Fibroblast of villous mesenchyme (primary cell): Measurements from ENCODE around the genes CCDC144A, TNFRSF13B and COPS3.

DNA sequence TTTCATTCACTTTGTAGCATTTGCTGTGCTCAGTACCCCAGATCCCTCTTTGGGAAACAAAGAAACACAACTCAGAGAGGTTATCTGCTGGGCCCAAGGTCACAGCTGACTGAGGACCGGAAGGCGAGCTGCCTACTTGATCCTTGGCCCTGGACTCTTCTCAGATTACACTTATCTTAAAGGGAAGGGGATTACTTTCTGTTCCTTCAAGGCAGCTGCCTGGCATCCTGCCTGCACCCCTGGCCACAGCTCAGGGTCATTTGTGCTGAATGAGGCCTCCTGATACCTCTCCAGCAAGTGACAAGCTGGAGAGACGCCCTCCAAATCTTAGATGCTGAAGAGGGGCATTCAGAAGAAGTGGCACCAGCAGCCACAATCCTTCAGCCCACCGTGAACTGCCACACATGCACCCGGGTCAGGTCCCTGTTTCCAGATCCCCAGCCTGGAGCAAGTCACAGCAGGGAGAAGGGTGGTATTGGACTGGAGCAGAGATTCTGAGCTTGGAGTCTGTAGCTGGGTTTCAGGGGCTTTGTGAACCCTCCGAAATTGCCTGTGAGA lies 3.4 kb downstream of the LRRC75A start:
- CAGE, long polyA plus RNA: no peak

DNA sequence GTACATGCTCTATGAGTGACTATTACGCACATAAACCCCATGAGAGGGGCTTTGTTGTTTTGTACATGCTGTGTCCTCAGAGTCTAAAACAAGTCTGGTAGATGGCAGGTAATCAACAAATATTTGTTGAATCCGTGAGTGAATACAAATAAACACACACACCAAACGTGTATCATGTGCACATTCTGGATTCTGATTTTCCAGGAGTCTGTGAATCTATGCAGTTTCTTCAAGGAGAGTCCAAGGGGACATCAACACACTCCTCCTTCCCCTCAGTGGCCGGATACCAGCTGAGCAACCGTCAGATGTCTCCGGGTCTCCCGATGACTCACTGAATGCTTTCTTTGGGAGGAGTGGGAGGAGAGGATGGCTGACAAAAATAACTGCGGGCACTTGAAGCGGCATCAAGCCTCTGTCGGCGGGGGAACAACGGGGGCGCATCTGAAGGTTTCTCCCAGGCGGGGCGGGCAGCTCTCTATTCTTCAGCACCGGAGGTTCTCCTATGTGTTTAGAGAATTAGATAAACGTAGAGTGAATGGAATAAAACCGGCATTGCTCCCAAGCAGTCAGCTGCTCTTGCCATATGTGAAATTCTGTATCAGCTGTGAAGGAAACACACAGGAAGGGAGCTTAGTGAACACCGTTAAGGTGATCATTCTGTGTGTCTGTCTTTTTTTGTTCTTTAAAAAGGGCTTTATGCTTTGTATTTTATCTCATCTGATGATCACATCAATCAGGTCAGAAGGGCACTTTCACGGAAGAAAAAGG lies 24.6 kb upstream of the LRRC75A start:
- CAGE, long polyA plus RNA: no peak

DNA sequence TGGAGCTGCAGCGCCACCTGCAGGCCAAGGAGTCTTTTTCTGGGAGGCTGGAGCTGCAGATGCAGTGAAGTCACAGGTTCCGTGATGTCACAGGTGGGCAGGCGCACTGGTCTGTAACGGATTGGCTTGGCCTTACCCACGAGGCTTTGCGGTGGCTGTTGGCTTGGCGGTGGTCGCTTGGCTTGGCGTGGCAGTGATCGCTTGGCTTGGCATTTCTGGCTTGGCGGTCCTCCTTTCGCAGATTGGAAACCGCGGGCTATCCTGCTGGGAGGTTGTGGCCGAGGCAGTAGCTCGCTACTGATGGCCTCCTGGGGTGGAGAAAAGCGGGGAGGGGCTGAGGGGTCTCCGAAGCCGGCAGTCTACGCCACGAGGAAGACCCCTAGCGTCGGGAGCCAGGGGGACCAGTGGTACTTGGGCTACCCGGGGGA lies at the start of gene CCDC144A:
Gene CCDC144A, plus strand, starts transcription at position 141 of the 428 bp plus-strand sequence.
- CAGE, long polyA plus RNA: no peak

GRCh38 chr17:16746484-16747122 lies 56.6 kb downstream of the CCDC144A start:
- CAGE, long polyA plus RNA: no peak

DNA sequence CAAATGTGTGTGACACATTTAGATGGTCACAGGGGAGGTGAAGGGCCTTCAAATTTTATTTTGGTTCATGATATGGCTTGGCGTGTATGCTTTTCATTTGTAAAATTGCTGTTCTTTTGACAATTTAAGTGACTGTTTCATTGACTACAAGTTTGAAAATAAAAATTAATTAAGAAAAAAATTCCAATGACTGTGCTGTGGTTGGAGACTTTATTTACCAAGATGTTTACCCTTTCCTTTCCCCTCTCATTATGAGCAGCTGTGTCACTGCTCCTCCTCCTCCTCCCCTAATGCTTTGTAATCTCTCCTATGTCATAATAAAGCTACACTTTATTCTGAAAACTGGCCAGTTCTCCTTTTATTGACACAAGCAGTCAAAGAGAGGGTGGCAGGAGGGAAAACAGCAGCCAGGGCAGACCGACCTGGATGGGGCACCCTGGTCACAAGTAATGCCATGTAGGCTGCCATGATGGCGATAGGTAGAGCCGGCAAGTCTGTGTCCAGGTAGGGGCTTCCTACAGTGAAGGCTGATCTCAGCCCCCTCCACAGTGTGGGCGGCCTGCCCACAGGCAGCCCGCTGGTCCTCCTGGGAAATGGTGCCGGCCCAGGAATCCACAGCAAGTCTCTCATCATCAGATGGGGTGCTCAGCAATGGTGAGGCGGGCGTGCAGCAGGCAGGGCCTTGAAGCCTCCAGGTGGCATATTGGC lies 49.2 kb downstream of the TNFRSF13B start:
- CAGE, long polyA plus RNA: no peak

- CAGE, long polyA plus RNA: no peak
Measured at GRCh38 chr17:16971912-16972431, at the start of gene TNFRSF13B. Gene TNFRSF13B, minus strand, starts transcription at chr17:16972118.

- CAGE, long polyA plus RNA: no peak
Measured at GRCh38 chr17:16989360-16989592, 17.4 kb upstream of the TNFRSF13B start.

GRCh38 chr17:17125147-17126132 lies 80.7 kb downstream of the PLD6 start:
- CAGE, long polyA plus RNA: no peak

DNA sequence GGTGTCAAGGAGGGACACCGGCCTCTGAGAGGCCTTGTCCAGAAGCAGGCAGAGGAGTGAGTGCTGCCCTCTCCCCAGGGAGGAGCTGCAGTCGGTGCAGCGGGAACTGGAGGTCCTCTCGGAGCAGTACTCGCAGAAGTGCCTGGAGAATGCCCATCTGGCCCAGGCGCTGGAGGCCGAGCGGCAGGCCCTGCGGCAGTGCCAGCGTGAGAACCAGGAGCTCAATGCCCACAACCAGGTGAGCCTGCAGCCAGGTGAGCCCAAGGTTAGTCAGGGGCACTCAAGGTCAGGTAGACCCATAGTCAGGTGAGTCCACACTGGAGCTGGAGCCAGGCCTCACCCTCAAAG lies 32.3 kb downstream of the PLD6 start:
- CAGE, long polyA plus RNA: no peak

- CAGE, long polyA plus RNA: no peak
Measured at GRCh38 chr17:17175897-17176680, 30.0 kb downstream of the PLD6 start.

DNA sequence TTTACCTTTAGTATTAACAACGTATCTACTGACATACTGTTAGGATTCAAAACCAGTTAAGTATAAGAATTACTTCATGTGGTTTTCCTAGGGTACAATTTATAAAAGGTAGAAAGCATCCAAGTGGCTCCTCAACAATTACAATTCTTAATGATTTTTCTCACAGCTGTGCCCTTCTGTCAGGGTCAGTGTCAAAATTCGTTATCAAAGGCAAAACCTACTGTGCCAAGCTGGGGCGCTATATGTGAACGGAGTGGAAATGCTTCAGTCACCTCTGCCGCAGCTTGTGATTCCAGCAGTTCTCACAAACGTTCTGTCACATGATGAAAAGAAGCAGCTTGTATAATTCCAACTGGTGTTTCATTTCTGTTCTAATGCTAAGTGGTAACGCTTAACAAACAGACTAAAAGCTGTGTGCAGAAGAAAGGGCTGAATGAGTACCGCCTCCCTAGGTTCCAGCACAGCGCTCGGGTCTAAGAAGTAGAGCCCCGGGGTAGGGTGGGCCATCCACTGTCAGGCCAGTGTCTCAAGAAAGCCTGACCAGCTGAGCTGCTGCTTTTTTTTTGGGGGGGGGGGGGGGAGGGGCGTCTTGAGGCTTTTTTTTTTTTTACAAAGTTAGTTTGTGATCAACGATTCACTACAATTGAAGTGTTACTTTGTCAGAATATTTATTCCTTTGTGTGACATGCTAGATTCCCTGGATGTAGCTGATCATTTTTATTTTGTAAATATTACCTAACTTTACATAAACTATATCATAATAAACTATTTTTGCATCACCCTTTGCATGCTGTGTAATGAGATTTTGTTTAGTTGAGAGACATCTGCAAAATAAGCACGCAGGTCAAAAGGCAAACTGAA lies 14.0 kb downstream of the PLD6 start:
- CAGE, long polyA plus RNA: no peak

DNA sequence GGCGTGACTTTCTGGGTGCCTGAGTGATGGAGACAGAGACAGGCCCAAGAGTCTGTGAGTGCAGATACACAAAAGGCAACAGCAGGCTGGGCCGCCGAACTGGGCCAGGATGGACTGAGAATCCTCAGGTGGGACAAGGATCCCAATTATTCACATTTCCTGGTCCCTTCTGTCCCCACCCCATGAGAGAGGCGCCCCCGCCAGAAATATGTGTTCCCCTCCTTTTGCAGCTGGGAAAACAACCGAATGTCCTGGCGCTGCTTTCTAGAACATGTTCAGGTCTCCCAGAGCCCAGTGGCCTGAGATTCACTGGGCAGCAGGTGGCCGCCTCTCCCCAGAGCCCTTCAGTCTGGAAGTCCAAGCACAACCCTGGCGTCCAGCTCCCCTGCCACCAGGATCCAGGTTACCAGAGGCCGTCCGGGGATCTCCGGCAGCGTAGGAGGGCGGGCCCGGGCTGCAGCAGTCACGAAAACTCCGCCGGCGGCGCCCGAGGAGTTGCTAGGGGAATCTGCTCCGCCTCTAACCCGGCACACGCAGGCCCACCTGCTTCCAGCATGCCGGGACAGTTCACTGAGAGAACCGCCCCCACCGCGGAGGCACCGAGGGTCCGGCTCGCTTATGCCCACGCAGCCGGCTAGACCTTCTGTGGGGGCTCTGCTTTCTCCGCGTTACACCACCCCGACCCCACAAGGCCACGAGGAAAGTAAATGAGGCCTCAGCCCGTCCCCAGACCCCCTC lies 920 bp downstream of the PLD6 start:
- CAGE, long polyA plus RNA: no peak

GRCh38 chr17:17227990-17228813 lies 8.8 kb downstream of the FLCN start:
- CAGE, long polyA plus RNA: no peak

DNA sequence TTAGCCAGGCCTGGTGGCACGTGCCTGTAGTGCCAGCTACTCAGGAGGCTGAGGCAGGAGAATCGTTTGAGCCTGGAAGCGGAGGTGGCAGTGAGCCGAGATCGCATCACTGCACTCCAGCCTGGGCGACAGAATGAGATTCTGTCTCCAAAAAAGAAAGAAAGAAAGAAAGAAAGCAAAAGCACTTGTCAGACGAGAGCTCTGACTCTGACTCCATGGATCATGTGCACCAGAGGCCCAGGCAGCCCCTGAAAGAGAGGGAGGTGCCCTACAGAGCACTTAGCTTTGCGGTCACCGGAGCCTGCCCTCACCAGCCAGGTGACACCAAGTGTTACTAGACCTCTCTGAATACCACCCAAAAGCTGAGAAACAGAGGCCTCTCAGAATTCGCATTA lies 1.7 kb downstream of the FLCN start:
- CAGE, long polyA plus RNA: no peak

GRCh38 chr17:17281091-17281827 lies at the start of gene COPS3:
Gene COPS3, minus strand, starts transcription at chr17:17281246.
- CAGE, long polyA plus RNA: no peak

- CAGE, long polyA plus RNA: no peak
Measured at GRCh38 chr17:17300580-17301151, 2.5 kb upstream of the NT5M start.

GRCh38 chr17:17304301-17305167 lies 1.4 kb downstream of the NT5M start:
- CAGE, long polyA plus RNA: no peak

- CAGE, long polyA plus RNA: no peak
Measured at GRCh38 chr17:17569573-17570077, 21.9 kb downstream of the PEMT start.

- CAGE, long polyA plus RNA: no peak
Measured at GRCh38 chr17:17580596-17581177, 10.8 kb downstream of the PEMT start.

DNA sequence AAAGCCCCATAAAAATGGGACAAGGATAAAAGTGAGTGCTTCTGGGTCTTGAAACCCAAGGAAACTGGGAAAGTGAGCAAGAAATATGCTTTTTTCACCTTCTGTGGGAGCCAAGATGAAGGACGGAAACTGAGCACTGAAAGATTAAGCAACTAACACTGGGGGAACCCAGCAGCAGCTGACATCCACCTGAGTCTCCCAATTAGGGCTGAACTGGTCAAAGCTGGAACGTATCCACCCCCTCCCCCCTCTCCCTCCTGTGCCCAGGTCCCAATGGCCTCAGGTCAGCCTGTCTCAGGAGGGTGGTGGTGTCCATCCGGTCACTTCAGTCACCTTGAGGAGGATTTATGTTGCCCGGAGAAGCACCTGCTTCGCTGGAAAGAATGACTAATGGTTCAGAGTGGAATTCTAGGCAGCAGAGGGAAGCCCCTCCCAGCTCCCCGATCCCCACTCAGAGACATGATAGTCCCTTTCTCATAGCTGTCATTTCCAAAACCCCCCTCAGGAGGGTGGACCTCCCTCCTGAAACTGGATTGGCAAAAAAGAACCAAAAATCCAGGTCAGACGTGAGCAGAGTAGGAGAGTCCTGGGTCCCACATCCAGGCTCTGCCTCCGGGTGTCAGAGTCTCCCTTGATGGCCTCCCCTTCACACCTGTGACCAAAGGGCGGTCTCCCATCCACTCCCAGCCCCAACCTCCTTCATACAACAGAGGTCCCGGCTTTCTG lies 9.9 kb downstream of the PEMT start:
- CAGE, long polyA plus RNA: no peak